Smooth muscle cell (in vitro differentiated cells): ENCODE results near the gene KLF3.

GRCh38 chr4:37973282-37973824 is 13.2 kb downstream of the PTTG2 start:
- RAMPAGE, long total RNA, result no peak

DNA sequence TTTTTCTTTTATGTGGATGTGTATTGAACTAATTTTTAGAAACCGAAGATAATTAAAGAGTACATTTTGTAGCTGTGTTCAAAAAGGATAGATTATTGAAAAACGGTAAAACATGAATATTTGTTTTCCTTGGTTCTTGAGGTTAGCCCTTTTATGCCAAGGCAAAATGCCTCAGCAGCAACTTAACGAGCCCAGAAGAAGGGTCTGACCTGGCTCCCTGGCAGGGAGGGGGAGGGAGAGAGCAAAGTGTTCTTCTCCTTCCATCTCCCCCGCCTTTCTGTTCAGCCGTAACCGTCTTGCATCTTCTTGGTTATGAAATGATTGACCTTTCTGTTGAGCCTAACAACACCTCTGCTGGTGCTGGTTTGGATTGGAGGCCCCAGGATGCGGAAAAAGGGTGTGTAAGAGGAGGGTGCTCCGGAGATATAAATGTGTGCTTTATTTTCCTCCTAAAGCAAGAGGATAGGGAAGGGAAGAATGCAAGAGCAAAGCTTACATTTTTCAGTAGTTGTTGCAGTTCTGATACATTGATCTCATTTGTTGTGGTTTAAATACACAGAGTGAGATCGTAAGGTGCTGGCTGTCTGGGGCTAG is 44.7 kb downstream of the PTTG2 start:
- RAMPAGE, long total RNA, result no peak

- RAMPAGE, long total RNA, result no peak
These were observed 195.1 kb downstream of the PTTG2 start for GRCh38 chr4:38155334-38155582.

DNA sequence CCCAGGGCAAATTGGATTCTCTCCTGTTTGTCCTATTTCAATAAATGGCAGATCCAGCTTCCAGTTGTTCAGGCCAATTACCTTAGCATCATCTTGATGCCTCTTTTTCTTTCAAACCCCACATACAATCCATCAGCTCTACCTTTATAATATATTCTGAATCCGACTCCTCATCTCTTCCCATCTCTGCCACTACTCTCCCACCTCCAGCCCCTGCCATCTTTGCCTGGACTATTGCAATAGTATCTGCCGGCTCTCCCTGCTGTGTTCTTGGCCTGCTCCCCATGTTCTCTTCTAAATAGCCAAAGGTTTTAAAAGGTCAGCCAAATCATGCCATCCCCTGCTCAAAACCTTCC is 265.9 kb downstream of the PTTG2 start:
- RAMPAGE, long total RNA, result no peak

DNA sequence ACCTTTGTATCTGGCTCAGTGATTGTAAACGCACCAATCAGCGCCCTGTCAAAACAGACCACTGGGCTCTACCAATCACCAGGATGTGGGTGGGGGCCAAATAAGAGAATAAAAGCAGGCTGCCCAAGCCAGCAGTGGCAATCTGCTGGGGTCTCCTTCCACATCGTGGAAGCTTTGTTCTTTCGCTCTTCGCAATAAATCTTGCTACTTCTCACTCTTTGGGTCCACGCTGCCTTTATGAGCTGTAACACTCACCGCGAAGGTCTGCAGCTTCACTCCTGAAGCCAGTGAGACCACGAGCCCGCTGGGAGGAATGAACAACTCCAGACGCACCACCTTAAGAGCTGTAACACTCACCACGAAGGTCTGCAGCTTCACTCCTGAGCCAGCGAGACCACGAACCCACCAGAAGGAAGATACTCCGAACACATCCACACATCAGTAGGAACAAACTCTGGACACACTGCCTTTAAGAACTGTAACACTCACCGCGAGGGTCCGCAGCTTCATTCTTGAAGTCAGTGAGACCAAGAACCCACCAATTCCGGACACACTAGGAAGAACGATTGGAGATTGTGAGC is 36.4 kb upstream of the KLF3 start:
- RAMPAGE, long total RNA, result no peak

DNA sequence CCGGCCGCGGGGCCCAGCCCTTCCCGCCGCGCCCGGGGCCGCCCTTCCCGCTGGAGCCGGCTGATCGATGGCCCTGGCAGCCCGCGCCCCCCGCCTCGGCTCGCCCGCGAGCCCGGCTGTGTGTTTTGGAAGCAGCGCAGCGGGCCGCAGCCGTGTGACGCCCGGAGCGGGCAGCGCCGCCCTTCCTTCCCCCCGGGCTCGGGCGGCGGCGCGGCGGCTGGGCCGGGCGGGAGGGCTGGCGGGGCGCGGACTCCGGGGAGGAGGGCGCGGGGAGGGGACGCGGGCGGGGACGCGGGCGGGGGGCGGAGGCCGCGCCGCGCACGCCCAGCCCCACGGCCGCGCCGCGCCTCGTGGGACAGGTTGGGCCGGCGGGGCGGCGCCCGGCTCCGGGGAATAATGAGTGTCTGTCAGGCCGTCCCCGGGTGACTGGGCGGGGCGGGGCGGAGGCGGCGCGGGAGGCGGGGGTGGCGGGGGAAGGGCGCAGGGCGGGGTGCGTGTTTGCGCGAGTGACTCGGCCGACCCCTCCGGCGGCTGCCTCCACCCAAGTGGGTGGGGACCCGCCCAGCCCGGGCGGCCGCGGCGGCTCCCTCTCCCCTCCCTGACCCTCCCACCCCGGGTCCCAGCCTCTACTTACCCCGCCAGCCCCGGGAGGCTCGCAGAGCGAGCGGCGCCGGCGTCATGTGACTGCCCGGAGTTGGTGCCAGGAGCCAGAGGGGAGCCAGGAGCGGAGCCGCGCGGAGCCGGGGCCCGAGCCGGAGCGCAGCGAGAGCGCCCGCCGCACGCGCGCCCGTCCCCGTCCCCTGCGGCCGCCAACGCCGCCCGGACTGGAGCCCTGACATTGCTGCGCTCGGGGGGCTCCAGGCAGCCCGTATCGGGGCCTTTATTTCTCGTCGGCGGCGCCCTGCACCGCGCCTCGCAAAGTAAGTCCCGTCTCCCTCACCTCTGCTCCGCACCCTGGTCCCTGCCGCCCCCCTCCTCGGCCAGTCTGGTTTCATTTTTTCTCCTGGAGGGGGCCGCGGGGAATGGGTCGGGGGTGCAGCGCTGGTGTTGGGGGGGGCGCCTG is at the start of gene KLF3:
TSS of gene KLF3 (plus strand) at position 658 of the 1,063 bp plus-strand sequence.
- RAMPAGE, long total RNA, result no peak

- RAMPAGE, long total RNA, result no peak
These were observed 7.0 kb downstream of the KLF3 start for GRCh38 chr4:38670780-38671626.

GRCh38 chr4:38671627-38672088 is 7.7 kb downstream of the KLF3 start:
- RAMPAGE, long total RNA, result no peak

DNA sequence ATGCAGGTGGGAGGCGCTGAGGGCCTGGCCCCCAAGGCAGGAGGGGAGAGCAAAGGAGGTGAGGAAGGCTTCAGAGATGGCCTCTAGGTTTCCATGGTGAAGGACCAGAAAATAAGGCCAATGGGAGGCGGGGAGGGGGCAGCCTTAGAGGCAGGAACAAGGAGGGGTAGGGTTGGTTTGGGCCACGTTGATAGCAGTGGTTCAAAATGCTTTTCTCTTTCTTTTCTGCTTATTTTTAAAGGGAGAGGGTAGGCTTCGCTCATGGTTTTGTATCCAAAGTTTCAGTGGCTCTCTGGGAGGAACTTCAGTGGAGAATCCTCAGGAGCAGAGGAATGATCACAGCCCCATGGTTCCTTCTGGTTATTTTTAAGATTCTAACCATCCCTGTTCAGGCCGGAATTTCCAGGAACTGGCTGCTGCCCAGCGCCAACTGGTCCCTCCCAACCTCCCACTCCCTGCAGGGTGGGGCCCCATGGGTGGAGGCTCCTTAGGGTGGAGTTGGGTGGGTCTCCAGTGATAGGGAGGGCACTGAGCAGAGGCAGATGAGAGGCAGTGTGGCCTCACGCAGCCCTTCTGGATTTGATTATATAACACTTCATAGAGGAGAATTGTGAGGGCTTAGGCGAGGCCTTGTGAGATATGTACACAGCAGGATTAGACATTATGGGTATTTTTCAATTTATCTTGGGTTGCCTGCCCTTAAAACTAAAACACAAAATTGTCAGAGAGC is 9.0 kb downstream of the KLF3 start:
- RAMPAGE, long total RNA, result no peak

GRCh38 chr4:38673554-38674107 is 9.6 kb downstream of the KLF3 start:
- RAMPAGE, long total RNA, result no peak

GRCh38 chr4:38697080-38698328 is 33.5 kb downstream of the KLF3 start:
- RAMPAGE, long total RNA, result no peak

GRCh38 chr4:38701674-38702265 is 37.8 kb downstream of the KLF3 start:
- RAMPAGE, long total RNA, result no peak

- RAMPAGE, long total RNA, result no peak
These were observed 30.3 kb downstream of the TLR10 start for GRCh38 chr4:38752311-38753018.

GRCh38 chr4:38753019-38753814 is 29.6 kb downstream of the TLR10 start:
- RAMPAGE, long total RNA, result no peak

DNA sequence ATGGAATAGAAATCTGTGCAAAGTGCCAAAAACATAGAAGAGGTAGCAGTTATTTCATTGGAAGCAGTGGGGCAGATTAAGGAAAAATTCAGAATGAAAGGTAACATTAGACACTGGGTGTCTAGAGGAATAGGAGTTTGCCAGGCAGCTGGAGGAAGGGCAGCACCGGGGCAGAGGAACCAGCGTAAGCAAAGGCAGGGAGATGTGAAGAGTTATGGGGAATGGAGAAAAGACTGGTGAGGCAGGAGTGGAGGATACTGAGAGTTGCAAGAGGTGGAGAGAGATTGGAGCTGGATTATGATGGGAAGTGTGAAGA is 1.6 kb downstream of the FAM114A1 start:
- RAMPAGE, long total RNA, result no peak

GRCh38 chr4:38950243-38950500 is 82.0 kb downstream of the TMEM156 start:
- RAMPAGE, long total RNA, result no peak

DNA sequence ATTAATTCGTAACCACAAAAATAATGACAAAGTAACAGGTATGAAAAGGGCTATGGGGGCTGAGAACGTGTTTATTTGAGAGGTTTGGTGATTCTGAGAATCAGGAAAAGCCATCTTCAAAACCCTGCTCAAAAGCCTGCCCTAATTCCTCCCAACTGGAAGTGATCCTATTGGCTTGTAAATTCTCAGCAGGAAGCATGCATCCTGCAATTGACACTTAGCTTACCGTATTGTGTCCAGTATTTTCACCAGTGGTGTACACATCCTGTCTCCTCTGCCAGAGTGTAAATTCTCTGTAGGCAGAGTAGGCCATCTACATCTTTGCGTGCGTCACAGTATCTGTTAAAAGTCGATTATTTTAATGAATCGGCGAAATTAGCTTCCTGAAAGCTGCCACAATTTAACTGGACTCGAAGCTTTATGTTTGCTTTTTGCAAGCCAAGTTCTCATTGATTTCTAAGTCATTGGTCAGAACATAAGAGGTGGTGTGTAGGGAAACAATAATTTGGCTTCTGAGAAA is 67.0 kb downstream of the TMEM156 start:
- RAMPAGE, long total RNA, result no peak

DNA sequence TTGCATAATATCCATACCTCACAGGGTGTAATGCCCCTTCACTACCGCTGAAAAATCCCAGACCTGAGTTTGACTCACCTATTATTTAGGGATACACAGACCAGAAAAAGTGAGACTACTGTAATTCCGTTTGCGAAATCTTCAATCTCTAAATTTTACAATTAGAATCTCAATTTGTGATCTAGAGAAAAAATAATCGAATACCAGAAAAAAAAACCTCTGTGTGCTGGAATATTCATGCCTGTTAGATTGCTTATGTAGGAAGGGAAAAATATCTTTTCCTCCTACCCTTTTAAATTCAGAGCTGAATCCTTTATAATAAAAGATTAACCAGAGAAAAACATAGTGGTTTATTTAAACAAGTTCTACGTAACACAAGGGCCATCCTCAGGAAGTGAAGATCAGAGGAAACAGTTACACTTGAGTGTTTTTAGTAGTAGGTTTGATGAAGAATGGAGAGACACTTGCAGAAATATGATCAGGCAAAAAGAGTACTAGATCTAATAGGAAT is 66.5 kb downstream of the TMEM156 start:
- RAMPAGE, long total RNA, result no peak

- RAMPAGE, long total RNA, result no peak
These were observed 12.0 kb downstream of the RFC1 start for GRCh38 chr4:39354171-39354636.

GRCh38 chr4:39366888-39367071 is 618 bp upstream of the RFC1 start:
- RAMPAGE, long total RNA, result no peak